Penis (tissue), 1 donor: ENCODE data around the gene KLF5.

- PRO-cap, result no peak
These were observed 4.1 kb upstream of the KLF5 start for GRCh38 chr13:73054614-73055193.

DNA sequence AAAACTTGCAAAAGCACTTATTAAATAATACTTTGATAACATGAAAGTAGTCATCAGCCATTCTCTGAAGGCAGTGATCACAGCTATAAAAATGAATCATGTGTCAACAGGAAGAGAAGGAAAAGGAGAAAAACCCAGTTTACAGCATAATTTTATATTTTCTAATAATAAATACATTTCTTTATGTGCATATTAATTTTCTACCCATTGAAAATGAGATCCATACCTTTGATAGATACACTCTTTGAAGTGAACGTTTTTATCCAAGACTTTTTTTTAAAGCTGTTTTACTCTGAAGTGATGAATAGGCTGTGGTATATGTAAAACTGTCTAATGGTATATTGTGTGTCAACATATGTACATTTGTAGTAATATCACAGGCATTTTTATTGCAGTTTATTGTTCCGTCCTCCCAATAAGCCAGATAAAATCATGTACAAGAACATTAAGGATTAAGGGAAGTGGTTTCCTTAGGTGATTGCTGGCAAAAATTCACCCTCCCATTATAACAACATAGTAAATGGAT, 1.3 kb upstream of the KLF5 start:
- PRO-cap, result no peak

DNA sequence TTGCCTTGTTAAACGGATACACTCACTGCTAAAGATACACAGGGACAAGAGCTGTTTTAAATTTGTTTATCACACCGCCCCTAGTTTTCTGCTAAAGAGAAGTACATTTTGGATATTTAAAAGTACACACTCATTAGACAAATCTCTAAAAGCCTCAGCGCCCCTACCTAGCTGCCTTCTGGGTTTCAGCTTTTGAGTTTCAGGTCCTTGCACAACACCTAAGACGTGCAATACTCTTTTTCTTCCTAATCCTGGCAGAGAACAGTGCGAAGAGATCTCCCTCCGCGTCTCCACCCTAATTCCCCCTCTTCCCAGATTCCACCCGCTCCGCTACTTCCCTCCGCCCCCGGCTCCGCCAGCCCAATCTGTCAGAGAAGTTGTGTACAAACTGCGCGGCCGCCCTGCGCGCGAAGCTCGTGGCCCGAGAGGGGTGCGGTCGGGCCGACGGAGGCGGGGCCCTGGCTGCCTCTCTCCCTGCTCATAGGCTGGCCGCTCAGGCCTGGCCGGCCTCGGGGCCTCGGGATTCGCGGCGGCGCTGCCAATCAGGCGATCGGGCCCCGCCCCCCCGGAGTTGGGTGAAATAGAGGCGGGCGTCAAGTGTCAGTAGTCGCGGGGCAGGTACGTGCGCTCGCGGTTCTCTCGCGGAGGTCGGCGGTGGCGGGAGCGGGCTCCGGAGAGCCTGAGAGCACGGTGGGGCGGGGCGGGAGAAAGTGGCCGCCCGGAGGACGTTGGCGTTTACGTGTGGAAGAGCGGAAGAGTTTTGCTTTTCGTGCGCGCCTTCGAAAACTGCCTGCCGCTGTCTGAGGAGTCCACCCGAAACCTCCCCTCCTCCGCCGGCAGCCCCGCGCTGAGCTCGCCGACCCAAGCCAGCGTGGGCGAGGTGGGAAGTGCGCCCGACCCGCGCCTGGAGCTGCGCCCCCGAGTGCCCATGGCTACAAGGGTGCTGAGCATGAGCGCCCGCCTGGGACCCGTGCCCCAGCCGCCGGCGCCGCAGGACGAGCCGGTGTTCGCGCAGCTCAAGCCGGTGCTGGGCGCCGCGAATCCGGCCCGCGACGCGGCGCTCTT, at the start of gene KLF5:
TSS of gene KLF5 (plus strand) at position 606 of the 1,065 bp plus-strand sequence.
- PRO-cap, result bidirectional peak, plus-strand start at position 606 of the sequence, minus-strand start at position 367 of the sequence

DNA sequence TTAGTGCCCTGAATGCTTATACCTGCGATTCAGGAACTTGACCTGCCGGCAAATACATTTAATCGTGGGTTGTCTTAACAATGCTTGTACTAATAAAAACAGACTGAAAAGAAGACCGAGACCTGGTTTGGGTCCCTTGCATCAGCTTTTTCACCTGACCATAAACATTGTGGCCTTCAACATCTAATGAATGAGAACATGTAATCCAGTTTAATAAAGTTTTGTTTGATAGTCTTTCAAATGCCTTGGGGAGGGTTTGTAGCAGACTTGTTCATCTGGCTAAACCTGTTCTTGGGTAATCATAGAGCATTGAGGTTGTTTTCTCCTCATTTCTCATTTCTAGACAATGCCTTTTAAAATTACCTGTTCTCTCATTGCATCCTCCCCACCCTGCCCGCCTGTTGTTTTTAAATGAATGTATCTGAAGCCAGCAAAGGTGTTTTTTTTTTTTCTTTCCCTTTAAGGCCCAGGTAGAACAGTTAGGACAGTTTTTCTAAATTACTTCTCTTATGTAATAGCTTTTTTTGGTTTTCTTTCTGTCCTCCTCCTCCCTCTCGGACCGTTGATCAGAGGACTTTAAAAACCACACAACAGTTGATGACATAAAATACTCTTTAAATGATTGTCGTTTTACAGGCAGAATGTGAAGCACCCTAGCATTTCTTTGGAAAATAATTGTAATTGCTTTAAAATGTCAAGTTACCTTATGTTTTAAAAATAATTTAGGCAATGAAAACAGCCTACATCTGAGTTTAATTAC, 7.3 kb downstream of the KLF5 start:
- PRO-cap, result no peak

GRCh38 chr13:73171022-73171677, 112.3 kb downstream of the KLF5 start:
- PRO-cap, result no peak

- PRO-cap, result no peak
These were observed 268.8 kb downstream of the KLF5 start for GRCh38 chr13:73327491-73328060.

DNA sequence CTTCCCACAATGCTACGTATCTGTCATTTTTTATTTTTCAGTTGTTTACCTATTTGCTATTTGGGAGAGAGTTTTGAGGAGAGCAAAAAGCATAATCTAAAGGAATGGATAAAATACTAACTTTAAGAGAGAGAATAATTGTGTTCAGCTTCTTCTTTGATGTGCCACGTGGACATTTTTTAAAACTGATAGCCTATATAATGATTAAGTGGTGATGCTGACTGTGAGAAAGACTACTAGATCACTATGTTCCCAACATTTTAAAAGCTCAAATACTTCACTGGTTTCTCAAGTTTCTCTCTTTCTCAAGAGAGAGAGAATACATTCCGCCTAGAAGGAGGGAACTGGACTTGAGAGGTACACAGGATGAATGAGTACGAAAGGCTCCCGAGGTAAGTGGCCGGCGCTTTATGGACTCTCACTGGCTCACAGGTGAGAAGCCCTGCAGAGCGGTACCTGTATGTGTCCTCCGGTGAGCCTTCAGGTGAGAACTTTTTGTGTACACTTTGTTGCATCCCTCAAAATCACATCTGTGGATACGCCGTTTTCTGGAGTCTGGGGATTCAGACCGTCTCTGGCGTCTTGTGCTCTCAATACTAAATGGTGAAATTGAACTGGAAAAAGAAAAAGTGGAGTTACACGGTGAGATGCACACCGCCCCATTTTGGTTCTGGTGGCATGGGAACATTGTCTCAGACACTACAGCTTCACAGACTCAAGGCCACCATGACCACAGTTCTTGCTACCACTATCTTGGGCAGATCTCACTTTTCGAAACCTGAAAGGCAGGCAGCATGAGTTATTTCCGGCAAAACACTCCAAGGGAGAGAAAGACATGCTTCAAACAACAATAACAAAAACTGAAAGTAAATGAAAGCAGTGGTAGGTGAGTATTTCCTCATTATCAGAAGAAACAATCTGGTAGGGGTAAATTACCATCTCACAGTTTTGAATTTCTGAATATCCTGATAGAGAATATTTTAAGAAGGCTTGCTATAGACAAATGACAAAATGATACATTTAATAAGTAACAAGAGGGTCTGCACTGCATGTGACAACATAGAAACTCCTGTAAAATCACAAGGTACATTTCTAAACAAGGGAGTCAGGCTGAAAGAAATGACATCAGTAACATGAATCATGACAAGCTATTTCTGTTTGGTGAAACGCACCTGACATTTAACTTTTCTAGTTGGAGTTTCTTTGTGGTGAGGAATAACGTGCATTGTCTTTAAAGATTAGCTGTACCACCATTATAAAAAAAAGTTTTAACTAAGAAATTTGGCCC, 656.6 kb downstream of the KLF5 start:
- PRO-cap, result no peak

DNA sequence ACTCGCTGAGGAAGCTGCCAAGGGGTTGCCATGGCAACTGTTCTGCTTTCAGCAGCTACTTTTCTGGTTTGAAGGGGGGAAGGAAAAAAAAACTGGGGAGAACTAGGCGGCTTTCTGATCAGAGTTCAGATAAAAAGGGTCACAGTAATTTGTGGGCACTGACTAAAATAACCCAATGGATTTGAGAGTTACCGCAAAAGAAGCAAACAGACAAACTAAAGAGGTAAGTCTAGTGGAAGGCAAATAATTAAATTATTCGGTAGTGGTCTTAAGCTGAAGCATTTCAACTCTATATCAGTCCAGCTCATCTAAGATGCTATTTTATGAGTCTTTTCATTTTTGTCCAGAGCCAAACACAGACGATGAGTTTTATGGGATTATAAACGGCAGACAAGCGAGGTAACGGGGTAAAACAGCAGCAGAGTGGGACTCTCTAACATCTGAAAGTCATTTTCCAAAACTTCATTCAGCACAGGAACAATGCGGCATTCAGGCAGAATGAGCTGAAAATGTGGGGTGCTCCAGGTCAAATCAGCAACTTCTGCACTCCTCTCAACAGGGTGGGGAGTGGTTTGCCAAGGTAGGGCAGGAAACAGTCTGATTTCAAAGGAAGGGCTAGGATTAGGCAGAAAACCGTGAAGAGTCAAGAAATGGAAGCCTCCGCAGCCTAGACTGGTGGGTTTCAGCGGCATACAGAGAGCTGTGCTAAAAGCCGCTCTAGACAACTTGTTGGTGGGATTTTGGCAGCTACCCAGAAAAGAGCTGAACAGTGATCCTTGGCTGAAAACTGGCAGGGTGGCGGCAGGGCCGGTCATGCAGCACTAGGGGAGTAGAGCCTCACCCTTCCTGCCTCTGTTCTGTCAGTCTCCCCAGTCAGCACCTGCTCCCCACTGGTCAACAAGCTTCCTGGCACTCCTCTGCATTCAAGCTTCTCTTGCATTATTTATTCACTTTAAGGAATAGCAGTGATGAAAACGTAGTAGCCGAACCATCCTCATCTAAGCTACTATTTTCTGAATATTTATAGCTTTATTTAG, 1193.7 kb downstream of the TBC1D4 start:
- PRO-cap, result no peak

GRCh38 chr13:75219748-75220115, 262.2 kb downstream of the TBC1D4 start:
- PRO-cap, result no peak

- PRO-cap, result no peak
These were observed 113.8 kb downstream of the TBC1D4 start for GRCh38 chr13:75368040-75368790.

GRCh38 chr13:75537992-75538598, 454 bp upstream of the COMMD6 start:
- PRO-cap, result no peak

- PRO-cap, result no peak
These were observed 68.8 kb downstream of the LMO7 start for GRCh38 chr13:75704849-75705374.

DNA sequence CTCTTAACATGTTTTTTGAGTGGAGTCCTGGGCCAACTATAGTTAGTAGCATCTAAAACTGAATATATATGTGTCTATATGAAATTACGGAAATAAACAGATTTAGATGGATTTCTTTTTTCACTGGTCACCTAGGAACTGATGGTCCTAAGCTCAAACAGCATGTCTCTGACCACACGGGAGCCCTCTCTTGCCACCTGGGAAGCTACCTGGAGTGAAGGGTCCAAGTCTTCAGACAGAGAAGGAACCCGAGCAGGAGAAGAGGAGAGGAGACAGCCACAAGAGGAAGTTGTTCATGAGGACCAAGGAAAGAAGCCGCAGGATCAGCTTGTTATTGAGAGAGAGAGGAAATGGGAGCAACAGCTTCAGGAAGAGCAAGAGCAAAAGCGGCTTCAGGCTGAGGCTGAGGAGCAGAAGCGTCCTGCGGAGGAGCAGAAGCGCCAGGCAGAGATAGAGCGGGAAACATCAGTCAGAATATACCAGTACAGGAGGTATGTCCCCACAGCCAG, 205.4 kb downstream of the LMO7 start:
- PRO-cap, result no peak

DNA sequence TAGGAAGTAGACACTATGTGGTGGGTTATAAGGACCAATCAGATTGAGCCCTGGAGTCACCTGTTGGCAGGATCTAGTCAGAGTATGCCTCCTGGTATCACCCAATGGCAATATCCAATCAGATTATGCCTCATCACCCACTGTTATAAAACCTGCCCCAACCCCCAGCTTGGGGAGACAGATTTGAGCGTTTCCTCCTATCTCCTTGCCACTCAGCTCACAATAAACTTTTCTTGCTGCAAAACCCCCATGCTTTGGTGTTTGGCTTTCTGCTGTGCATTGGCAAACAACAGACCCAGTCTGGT, 564.2 kb downstream of the LMO7 start:
- PRO-cap, result no peak

DNA sequence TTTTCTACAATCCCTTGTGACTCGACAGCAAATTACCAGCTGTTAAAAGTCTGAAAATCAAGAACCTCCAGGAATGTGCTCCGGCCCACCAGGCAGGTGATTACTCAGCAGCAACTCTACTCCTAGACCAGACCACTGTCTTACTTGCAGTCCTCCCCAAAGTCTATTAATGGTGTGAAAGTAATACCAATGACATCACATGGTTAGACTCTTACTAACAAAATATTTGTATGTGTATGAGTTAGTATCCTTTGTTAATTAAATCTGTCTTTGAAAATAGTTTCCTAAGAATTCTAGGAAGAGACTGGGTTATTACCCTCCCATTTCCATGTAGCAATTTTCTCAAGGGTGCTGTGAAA, 362.2 kb downstream of the KCTD12 start:
- PRO-cap, result no peak

- PRO-cap, result no peak
These were observed 121.8 kb downstream of the KCTD12 start for GRCh38 chr13:76764111-76765070.

DNA sequence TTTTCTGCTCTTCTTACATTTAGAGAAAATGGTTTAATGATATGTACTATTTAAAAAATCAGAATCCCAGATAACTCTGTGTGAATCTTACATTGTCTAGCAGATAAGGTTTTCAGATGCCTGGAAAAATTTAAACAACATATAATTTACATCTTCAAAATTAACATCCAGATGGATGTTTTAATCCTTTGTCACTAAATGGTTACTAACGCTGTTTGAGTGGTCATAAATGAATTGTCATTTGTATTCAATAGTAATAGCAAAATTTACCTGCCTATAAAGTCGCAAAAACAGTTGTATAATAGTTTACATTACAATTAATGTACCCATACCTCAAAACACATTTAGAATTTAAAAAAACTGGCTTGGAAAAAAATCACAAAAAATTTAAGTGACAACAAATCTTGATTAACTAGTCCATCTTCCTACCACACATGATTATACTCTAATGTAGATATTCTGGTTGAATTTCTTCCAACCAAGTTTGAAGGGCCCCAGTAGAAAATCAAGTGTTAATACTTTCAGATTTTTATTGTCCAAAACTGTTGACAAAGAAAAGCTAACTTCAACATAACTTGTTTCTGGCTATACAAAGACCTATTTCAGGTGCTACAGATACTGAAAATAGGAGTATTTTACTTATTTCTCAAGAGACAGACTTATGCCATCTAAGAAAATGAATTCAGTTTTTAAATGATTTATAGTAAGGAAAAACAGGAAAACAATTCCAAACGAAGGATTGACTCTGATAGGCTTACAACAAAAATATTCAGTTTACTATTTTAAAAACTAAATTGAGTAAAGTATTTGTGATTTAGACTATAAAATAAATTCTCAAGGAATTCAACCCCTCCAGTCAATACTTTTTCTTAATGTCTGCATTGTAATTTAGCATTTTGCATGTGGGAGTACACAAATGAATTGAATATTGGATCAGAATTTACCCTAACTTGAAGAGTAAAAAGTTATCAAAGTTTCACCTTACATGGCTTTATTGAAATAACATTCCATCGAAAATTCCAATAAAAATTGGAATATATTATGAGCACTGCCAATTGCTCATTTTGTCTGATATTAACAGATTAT, 5.4 kb downstream of the KCTD12 start:
- PRO-cap, result no peak

GRCh38 chr13:76887258-76887762, 1.1 kb upstream of the KCTD12 start:
- PRO-cap, result no peak

GRCh38 chr13:76980114-76980408, 11.8 kb upstream of the CLN5 start:
- PRO-cap, result no peak

- PRO-cap, result bidirectional peak, plus-strand start at chr13:77026853, minus-strand start at chr13:77026512
These were observed 684 bp downstream of the FBXL3 start for GRCh38 chr13:77025981-77026968.